Trachea (tissue), 1 donor: ENCODE data around the gene KANSL3.

DNA sequence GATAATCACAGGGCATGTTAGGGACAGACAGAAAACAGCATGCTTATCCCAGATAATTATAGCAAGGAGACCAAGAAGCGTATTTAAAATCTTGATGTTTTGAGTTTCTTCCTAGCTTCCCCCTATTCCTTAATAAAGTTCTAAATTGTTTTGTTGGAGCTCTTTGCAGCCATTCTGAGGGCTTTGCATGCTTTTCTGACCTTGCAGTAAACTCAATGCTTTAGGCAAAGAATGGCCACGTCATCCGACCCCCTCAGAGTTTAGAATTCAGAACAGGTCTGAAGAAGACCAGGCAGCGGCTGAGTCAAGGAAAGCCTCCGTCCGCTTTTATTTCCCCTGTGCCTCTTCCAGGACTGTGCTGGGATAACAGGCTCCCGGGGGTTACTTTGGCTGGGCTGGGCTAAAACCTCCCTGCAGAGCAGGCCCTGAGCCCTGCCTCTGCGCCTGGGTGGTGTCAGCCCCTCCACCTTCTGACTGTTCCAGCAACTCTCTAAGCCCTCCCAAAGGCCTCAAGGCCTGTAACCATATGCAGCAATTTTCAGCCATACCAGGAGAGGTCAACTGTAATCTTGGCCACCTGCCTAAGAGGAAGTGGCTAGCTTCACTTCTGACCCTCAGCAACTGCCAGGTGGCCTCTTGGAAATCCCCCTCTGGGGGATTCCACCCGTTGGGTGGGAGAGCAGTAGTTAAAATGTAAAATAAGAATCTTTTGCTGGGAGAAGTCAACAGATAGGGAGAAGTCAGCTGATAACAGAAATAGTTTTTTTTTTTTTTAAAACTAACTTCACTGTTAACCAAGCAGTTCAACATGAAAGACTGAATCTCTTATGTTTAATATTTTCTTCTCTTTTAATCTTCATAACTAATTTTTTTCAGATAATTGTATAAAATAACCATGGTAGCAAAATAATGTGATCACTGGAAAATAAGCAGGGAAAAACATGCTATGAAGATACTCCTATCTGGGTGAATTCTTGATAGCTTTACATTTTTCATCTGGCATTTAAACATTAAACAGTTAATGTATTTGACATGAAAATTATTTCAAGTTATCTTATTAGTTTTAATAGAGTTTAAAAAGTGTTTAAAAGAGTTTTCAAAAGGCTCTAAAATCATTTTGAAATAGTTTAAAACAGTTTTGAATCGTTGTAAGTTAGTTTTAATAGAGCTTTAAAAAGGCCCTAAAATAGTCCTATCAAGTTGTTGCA lies 166.7 kb downstream of the RPIA start:
- PRO-cap = no peak

DNA sequence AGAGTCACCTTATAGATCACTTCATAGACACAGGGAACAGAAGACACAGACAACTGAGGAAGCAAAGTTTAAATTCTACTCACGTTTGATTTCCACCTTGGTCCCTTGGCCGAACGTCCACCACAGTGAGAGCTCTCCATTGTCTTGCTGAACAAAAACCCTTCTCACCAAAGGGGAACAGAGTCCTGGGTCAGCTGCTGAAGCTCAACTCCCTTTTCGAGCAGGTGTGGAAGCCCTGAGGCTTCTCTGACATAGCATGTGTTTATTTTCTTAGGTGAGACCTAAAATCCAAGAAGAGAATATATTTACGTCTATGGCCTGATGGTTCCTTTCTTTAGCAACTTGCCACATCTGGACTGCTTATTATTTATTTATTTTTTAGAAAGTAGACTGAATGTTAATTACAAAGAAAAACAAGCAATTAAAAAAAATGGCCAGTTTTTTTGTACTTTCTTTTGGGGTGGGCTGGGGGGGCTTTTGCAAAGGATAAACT lies 170.4 kb downstream of the RPIA start:
- PRO-cap = no peak

DNA sequence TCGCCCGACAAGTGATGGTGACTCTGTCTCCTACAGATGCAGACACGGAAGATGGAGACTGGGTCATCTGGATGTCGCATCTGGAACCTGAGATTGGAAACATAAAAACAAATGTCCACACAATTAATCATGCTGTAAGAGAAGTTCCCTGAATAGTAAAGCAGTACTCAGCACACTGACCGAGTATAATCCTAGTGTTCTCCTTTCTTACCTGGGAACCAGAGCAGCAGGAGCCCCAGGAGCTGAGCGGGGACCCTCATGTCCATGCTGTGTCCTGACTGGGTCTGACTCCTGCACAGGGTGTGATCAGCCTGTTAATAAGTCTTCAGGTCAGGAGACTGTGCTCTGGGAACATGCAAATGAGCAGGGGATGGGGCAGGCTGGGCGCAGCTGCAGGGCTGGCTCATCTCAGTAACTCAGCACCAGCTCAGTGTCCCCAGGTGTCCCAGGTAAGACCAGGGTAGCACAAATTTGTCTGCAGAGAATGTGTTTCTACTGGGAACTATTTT lies 349.0 kb downstream of the RPIA start:
- PRO-cap = no peak

DNA sequence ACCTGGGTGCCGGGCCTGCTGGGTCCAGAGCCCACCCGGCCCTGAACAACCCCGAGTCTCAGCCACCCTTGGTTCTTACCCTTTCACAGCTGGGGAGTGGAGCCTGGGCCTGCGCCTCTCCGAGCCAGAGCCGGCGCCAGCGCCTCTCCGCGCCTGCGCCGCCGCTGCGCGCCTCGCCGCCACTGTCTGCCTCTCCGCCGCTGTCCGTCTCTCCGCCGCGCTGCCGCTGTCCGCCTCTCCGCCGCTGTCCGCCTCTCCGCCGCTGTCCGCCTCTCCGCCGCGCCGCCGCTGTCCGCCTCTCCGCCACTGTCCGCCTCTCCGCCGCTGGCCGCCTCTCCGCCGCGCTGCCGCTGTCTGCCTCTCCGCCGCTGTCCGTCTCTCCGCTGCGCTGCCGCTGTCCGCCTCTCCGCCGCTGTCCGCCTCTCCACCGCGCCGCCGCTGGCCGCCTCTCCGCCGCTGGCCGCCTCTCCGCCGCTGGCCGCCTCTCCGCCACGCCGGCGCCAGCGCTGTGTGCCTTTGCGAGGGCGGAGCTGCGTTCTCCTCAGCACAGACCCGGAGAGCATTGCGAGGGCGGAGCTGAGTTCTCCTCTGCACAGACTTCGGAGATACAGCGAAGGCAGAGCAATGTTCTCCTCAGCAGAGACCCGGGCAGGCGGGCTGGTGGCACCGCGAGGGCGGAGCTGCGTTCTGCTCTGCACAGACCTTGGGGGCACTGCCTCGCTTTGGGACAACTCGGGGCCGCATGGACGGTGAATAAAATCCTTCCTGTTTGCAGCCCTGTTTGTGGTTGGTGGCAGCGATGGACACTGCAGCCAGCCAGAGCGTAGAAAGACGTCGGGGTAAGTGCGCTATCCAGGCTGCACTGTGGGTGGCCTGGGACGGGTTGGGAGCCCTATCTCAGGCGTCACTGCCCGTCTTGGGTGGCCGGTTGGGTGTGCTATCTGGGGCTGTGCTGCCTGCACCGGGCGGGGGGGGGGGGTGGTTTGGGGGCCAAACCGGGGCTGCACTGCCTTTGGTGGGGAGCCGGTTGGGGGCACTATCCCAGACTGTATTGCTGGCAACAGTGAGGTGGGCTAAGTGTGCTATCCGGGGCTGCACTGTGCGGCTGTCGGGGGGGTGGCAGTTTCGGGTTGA lies 1553.8 kb downstream of the RPIA start:
- PRO-cap = no peak

GRCh38 chr2:91771363-91771795 lies 2815.7 kb upstream of the AQP7B start:
- PRO-cap = no peak

GRCh38 chr2:94220120-94220355 lies 367.1 kb upstream of the AQP7B start:
- PRO-cap = no peak

GRCh38 chr2:94220356-94221006 lies 366.6 kb upstream of the AQP7B start:
- PRO-cap = no peak

DNA sequence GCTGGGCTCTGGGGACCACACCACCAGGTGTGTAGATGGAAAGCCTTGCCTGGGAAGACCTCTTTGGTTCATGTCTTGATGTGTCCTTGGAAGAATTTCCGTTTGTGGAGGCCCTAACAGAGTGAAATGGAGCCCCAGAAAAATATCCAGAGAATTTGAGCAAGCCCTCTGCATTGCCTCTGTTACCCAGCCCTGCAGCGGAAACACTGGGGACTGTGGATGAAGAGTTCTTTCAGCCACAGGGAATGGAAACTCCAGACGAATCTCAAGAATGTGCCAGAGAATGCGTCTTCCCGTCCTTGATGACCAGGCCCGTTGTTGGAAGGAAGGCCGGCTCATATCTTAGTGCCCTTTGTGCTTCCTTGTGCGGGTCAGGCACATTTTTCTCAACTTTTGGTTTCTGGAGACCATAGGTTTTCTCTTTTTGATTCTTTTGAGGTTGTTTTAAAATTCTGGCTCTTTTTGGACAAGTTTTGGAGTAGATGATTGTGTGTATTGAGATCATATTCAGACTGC lies 15.5 kb downstream of the MAL start:
- PRO-cap = no peak

DNA sequence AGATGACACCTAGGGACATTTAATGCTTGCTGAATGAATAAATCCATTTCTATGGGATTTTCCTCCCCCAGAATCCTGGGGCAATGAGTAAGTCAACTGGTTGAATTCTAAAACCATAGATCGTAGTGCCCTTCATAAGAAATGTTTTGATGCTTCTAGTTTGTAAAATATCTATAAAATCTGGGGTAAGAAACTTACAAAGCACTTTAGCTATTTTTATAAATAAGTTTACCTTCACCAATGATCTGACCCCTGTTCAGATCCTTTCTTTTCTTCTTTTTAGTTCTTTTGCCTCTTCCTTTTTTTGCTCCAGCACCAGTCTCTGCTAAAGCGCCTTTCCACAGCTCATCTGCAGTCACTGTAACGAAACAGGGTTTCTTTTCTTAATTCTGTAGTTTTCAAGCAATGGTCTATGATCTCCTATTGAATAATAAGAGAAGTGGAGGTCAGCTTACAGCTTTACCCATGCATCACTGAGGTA lies 11.9 kb downstream of the MRPS5 start:
- PRO-cap = no peak

DNA sequence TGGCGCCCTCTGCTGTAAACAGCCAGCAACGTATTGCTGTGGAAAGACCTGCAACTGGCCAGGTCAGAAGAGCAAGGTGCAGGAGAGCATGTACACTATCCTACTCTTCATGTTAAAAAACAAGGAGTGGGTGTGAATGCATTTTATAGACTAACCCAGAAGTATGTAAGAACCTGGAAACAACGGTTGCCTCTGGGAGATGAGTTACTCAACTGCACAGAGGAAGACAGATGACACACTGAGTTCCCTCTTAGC lies 6.2 kb downstream of the MRPS5 start:
- PRO-cap = no peak

DNA sequence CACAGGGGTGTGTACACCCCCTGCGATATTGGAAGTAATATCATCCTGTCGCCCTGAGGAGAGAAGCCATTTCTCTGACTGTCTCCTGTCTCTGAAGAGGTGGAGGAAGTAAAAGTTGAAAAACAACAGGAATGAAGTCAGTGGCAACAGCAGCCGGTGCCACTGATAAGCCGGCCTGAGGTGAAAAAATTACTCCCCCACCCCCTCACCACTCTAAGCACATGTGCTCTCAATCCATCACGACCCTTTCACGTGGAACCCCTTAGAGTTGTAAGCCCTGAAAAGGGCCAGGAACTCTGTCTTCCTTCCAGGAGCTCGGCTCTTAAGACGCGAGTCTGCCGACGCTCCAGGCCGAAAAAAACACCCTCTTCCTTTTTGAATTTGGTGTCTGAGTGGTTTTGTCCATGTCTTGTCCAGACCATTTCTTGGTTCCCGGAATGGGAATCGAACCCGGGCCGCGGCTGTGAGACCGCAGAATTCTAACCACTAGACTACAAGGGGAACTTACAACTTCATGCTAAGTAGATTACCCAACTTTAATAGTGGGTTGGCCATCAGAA lies 40.7 kb upstream of the TRIM43 start:
- PRO-cap = no peak

DNA sequence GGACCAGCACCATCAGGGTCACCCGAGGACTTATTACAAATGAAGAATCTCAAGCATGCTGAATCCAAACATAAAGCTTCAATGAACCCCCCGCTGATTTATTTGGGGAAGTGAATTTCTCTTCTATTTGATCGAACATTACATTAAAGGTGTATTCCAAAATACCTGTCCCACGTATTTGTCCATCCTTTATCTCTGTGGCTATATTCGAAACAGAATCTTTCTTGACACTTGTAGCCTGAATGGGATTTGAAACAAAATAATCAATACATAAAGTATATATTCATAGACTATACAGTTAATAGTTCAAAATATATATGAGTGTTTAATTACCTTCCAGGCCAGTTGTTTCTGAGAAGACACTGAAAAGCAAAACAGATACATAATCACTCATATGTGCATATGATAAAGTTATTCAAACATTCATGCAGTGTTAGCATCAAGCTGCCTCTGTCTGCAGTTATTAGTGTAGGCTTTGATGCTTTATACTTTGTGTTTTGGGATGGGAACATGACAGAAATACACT lies 105.7 kb downstream of the ANKRD36C start:
- PRO-cap = no peak

DNA sequence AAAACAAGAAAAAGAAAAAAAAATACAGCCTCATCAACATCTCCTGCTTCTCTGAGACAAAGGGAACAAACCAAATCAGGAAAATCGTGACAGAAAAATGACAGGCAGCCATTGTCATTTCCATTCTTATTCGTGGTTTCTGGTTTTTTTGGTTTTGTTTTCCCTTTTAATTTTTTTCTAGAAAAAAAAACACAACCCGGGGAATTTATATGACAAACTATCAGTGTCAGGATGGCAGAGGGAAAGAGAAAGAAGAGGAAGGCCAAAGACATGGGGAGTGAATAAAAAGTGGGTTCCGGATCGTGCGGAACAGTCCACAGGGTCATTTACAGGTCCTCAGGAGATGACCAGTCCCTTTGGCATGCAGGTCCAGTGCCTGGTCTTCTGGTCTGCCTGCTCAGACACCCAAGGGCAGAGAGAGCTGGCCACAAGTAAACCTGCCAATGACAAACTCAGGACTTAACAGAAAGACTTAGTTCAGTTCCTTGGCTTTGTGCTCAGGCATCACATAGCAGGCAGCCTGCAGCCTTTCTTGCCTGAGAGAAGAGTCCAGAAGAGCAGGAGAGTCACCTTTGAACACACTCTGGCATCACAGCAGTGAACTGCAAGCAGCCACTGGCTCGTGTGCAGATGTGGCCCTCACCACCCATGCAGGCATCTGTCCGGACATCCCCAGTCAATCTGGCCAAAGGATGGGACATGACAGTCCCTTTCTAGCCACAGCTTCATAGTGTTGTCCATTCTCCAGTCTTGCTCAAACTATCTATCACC lies 14.1 kb downstream of the TMEM127 start:
- PRO-cap = no peak

- PRO-cap = unidirectional peak, minus-strand start at chr2:96258792
These were observed 7.1 kb downstream of the TMEM127 start for GRCh38 chr2:96258550-96259185.

DNA sequence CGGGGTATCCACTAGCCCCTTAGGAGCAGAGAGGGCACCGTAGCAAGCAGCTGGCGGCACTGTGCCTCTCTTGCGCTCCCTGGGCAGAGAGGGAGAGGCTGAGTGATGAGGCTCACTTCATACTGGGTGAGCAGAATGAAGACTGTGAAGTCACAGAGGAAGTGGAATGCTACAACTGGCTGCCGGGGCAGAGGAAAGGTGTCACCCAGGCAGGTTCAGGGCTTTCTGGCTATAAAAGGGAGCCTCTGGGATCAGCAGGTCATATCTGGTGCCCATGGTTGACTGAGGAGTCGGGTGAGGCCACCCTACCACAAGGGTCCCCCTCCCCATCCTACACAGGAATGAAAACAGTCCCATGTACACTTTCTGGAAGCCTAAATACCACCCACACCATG lies 895 bp downstream of the ITPRIPL1 start:
- PRO-cap = no peak

DNA sequence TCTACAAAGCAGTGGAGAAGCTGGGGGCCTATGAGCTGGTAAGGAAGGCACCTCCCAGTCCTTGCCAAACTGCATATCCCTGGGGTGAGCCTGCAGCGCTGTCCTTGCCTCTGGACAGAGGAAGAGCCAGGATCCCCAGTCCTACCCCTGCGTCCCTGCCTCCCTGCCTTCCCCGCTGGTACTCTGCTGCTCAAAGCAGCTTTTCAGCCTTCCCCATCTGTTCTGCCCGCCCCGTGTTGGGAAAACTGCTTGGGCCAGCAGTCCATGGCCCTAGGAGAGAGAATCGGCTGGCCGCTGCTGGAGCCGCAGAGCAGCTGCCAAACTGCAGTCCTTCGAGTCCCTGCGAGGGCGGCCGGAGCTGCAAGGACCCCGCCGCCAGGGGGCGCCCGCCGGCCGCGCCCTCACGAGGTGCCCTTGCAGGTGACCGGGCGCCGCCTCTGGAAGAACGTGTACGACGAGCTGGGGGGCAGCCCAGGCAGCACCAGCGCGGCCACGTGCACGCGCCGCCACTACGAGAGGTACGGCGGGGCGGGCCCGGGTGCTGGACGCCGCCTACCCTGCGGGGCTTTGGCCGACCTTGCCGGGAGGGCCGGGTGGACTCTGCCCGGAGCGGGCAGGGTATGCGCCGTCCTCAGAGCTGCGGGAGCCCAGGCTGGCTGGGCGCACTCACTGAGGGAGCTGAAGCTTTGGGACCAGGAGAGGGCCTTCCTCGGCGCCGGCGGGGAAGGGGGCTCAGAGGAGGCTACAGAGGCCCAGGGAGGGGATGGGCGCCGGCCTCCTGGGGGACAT lies 13.4 kb downstream of the ARID5A start:
- PRO-cap = no peak

DNA sequence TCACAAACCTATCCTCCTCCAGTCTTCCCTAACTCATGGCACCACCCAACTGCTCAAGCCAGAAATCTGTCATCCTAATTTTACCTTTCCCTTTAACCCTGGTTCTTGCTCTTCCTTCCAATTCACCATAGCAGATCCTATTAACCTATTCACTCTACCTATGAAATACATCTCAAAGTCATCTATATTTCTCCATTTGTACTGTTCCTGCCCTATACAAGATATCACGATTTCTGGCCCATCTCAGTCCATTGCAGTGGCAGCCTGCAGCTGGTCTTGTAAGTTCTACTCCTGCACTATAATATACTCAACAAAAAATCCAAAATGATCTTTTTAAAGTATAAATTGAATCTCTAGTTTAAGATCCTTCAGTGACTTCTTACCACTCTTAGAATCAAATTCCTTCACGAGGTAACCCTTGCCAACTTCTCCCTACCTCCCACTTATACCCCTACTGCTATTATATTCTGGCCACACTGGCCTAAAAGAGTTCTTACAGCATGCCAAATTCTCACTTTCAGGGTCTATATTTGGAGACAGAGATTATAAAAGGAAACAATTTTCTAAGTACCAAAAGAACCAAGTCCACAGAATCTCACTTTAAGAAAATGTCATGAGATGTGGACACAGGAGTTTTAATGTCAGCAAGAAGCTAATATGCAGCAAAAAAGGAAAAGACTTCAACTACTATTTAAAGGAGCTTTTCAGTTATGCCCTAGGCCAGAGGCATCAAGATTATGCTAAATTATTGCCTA lies 3.1 kb downstream of the KANSL3 start:
- PRO-cap = no peak

DNA sequence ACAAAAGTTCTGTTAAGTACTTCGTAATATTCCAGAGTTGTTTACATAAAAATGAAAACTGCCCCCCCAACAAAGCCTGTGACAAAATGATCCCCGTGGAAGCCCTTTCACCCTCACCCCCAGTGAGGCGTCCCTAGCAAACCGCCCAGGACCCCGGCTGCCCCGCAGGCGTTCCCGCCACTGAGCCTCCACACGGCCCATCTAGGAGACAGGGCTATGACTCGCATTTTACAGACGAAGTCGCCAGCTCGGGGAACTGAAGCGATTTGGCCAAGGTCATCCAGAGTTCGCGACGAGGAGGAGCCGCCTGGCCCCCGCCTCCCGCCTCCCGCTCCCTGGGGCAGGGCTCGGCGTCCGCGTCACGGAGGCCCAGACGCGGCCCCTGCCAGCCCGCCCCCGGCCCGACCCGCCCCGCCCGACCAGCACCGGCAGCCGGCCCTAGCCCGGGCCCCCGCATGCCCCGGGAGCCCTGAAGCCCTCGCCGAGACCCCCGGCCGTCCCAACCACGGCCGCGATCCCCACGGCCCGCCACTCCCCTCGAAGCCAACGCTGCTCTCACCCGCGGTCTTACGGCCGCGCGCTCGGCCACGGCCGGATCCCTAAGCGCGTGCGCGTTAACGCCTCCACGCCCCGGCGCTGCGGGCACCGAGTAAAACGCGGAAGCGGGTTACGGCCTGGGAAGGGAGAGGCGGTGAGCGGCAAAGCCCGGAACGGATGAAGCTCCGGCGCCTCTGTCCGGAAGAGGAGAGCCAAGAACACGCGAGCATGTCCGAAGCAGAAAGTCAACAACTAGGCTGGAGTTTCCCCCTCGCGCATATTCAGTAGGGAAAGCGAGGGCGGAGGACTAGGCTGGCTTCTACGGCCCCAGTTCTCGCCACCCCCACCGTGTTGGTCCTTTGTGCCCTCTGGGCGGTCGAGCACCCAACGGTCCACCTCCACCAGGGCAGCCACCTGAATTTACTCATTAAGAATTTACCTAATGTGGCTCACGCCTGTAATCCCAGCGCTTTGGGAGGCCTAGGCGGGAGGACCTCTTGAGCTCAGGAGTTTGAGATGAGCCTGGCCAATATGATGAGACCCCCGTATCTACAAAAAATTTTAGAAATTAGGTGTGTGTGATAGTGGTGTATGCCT lies at the start of gene KANSL3:
Gene KANSL3 (minus strand): TSS at position 589 of the 1,134 bp plus-strand sequence.
- PRO-cap = bidirectional peak, plus-strand start at position 343 of the sequence, minus-strand start at position 203 of the sequence; bidirectional peak, plus-strand start at position 680 of the sequence, minus-strand start at position 597 of the sequence; bidirectional peak, plus-strand start at position 821 of the sequence, minus-strand start at position 791 of the sequence

DNA sequence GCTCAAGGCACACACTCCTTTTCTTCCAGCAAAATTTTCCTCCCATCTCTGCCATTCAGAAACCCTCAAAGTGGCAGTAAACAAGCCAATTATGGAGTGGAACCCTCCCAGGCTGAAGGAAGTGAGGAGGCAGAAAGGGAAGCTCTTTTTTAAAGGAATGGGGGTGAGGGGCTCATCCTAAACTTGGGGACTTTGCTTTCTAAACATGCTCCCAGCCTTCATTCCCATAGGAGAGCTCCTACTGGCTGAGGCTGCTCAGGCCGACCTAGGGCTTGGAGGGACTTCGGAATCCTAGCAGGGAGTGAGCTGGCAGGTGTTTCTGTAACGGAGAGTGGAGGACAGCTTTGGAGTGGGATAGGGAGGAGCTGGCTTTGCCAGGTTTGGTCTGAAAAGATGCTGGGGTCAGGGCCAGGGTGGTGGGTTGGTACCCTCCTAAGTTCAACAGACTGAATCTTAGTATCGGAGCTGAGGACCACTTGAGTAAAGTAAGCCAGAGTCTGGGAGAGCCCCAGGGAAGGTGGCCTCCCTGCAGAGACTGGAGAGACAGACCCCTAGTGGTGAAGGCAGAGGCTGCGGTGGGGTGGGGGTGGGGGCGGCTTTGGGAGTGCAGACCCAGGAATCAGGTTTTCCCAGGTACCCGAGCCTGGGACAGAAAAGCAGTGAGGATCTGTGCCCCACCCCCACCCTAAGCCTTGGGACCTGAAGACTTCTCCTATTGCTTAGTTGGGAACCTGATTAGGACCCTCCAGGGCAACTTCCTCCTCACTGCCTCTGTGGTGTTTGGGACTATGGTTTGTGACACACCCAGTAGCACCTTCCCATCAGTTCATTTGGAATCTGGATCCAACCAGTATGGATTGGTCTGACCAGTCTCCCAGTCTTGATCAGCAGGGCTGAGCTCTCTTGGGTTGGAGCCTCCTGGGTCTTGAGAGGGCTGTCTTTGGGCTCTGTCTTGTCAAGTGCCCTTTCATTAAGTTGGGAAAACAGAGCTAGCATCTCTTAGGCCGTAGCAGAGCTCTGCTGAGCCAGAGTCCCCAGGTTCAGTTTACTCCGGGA lies 2.9 kb downstream of the CNNM4 start:
- PRO-cap = no peak

- PRO-cap = no peak
These were observed 23.3 kb upstream of the CNNM3 start for GRCh38 chr2:96792655-96793222.